PC-3 (cell line): ENCODE results near the genes SLC7A4 and MAPK1.

GRCh38 chr22:21001071-21001960 lies 602 bp downstream of the THAP7 start:
- RAMPAGE, long total RNA: no peak

- RAMPAGE, long total RNA: no peak
Observed at GRCh38 chr22:21013647-21014023, 1.3 kb upstream of the P2RX6 start.

GRCh38 chr22:21032429-21032960 lies at the start of gene SLC7A4:
TSS of gene SLC7A4 (minus strand) at chr22:21032561.
- RAMPAGE, long total RNA: no peak

GRCh38 chr22:21449665-21450811 lies 17.1 kb upstream of the TMEM191C start:
- RAMPAGE, long total RNA: no peak

GRCh38 chr22:21568982-21569190 lies 1.4 kb downstream of the UBE2L3 start:
- RAMPAGE, long total RNA: no peak

GRCh38 chr22:21612766-21613442 lies 16.9 kb downstream of the YDJC start:
- RAMPAGE, long total RNA: no peak

- RAMPAGE, long total RNA: no peak
Observed at GRCh38 chr22:21621134-21622349, 8.3 kb downstream of the YDJC start.

DNA sequence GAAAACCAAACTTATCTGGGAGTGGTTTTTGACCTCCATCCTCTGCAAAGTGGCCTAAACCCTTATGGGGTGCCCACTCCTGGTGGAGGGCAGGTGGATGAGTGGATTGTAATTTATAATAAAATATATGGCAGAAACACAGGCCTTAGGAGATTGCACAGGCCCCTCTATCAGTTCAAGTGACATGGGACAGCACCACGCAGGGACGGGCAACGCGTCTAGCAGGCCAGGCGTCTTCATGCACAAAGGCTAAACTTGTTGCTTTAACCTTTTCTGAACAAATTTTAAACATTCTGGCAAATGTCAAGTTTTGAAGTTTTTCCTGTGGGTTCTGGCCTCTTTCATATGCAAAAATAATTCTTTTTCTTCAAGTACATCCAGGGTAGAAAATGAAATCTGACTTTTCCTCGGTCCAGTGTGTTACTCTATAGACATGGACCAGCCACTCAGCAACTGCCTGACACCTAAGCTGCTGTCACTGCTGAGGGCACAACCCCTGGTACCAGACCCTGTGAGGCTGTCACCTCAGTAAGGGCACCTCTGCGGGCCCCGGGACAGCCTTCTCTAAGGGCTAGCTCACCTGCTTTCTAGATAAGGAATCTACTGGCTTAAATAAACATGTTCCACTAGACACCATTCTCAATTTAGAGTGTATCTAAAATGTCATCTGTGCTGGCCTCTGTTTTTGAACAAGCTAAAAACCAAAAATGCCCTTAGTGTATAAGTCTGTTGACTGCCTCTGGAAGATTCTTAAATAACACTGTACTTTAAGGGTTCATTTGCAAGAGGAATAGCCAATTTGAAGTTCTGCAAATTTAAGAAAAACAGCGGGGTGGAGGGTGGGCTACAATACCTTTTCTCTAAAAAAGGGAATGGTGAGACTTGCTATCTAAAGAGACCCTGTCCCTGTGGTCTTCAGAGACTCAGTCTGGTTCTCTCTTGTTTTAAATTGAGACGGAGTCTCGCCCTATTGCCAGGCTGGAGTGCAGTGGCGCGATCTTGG lies 33.9 kb downstream of the PPIL2 start:
- RAMPAGE, long total RNA: no peak

DNA sequence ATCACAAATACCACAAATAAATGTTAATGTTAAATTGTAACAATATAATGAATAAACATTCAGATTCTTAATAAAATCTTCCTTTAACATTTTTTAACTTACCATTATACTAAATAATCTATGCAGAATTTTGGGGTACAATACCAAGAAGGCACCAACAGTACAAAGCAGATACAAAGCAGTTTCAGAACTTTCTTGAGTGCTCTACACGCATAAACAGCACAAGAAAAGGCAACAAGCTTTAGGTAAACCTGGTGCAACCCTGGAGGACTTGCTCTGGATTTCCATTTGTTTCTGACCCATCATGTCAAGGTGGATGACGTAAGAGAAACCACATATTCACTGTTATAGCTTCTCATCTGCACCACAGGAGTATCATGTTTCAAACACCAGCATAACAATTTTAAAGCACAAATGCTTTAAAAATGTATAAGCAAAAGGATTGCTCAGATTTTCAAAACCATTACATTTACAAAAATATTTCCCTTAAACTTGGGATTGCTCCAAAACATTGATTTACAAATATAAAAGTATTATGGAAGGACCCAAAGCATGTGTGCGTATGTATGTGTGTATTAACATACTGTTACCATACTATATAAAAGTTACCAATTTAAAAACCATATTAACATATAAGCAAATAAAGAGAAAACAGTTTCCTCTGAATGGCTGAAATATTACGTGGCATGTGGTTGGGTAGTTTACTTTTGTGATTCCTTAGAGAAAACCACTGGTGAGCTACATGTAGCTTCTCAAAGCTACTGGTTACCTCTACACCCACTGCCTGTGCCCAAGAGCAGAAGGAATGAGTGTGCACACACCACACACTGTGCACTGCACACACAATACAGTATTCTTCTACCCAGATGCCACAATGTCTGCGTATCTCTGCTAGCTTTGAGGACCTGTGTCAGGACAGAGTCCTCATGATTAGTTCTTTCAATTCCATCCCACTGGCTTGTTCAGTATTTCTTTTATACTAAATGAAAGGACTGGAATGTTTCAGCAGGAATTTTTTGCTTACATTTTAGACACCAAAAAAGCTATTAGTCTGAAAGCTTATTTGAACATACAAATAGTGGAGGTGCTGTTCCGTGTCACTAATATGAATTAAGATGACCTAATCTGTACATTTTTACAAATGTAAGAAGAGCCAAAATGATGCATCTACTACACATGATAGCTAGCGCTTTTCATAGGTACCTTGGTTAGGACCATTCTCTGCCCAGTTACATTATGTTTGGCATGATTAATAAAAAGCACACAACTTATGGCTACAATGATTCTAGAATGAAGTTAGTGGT lies 25.4 kb upstream of the YPEL1 start:
- RAMPAGE, long total RNA: no peak

- RAMPAGE, long total RNA: no peak
Observed at GRCh38 chr22:21858260-21859001, 9.0 kb downstream of the MAPK1 start.

- RAMPAGE, long total RNA: no peak
Observed at GRCh38 chr22:21867050-21867751, at the start of gene MAPK1. TSS of gene MAPK1 (minus strand) at chr22:21867645.

DNA sequence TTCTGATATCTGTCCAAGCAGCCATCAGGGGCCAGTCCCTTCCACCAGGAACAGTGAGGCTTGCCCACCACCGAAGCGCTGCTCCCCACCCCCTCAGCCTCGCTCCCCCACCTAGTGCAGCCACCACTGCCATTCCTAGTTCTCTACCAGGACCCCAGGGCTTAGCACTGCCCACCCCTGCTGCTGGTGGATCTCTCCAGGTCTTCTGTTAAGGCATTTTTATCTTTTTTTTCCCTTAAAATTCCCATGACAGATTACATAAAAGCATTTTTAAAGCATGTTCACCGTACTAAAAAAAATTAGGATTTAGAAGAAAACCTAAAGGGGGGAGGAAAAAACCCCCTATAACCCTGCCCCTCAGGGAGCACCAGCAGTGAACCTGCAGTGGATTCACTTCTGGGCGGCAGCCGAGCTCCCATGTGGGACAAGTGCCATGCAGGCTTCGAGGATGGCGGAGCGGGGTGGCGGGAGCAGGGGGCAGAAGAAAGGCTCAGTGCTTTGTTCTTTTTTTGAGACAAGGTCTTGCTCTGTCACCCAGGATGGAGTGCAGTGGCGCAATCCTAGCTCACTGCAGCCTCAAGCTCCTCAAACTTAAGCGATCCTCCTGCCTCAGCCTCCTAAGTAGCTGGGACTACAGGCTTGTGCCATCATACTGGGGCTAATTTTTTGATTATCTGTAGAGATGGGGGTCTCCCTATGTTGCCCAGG lies 34.3 kb downstream of the PPM1F start:
- RAMPAGE, long total RNA: no peak

GRCh38 chr22:21937389-21937723 lies 15.3 kb downstream of the PPM1F start:
- RAMPAGE, long total RNA: no peak

- RAMPAGE, long total RNA: no peak
Observed at GRCh38 chr22:21938523-21939102, 14.0 kb downstream of the PPM1F start.

- RAMPAGE, long total RNA: no peak
Observed at GRCh38 chr22:21940430-21941074, 12.1 kb downstream of the PPM1F start.

DNA sequence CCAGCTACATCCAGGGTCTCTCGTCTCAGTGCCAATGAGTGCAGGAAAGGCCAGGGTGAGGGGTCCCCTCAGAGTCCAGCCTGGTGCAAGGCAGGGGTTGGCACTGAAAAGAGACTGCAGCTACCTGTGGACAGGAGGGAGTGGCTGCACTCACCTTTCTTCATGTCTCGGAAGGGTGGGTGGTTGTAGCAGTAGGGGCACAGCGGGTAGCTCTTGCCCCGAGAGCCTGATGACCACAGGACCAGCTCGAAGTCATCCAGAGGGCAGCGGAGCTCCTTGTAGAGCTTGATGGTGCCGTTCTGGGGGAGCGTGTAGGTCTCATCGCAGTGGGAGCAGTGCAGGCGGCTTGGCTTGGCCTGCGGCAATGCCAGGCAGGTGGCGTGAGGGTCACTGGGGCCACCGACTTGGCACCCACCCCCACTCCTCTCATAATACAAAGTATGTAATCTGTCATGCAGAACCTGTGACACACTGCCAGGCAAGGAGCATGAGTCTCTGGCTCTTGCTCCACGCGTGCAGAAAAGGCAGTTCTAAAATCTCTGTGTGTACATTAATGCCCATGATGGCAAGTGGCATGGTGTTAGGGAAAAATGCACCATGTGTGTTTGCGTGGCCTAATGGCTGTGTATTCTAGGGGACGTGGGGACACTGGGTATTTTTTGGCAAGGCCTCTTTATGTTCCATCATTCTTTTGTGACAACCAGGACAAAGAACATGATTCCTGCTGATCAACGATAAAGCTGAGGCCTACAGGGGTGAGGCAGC lies 5.9 kb upstream of the PPM1F start:
- RAMPAGE, long total RNA: no peak

GRCh38 chr22:21960096-21961131 lies 7.8 kb upstream of the PPM1F start:
- RAMPAGE, long total RNA: no peak

DNA sequence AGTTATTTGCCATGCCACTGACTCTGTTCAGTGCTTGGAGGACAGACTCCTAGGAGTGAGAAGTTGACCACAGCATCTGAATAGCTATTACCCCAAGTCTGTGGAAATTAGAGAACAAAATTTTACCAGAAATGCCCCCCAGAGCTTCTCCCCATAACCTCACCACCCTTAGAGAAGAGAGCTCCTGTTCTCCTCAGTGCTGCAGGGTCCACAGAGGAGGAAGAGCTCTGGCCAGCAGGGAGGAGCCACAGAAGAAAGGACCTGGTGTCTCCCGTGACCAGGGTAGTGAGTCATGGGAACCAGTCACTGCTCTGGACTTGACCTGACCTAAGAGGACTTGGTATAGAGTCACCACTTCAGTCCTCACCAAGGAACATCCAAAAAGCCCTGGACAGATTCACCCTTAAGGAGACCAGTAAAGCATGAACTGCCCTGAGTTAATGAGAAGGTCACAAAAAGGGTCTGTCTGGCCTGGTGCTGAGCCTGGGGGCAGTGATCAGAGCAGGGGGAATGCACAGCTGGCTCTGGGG lies 103.1 kb upstream of the TOP3B start:
- RAMPAGE, long total RNA: no peak

GRCh38 chr22:22110783-22111703 lies 128.5 kb upstream of the TOP3B start:
- RAMPAGE, long total RNA: no peak

GRCh38 chr22:22167499-22168474 lies 76.8 kb upstream of the VPREB1 start:
- RAMPAGE, long total RNA: no peak